Heart (tissue), 3 donors: ENCODE data around the gene OSER1.

GRCh38 chr20:41177217-41178035 lies 40.1 kb downstream of the PLCG1 start:
- RAMPAGE, long total RNA, 2 experiments: no peak in any of the 2 experiments

DNA sequence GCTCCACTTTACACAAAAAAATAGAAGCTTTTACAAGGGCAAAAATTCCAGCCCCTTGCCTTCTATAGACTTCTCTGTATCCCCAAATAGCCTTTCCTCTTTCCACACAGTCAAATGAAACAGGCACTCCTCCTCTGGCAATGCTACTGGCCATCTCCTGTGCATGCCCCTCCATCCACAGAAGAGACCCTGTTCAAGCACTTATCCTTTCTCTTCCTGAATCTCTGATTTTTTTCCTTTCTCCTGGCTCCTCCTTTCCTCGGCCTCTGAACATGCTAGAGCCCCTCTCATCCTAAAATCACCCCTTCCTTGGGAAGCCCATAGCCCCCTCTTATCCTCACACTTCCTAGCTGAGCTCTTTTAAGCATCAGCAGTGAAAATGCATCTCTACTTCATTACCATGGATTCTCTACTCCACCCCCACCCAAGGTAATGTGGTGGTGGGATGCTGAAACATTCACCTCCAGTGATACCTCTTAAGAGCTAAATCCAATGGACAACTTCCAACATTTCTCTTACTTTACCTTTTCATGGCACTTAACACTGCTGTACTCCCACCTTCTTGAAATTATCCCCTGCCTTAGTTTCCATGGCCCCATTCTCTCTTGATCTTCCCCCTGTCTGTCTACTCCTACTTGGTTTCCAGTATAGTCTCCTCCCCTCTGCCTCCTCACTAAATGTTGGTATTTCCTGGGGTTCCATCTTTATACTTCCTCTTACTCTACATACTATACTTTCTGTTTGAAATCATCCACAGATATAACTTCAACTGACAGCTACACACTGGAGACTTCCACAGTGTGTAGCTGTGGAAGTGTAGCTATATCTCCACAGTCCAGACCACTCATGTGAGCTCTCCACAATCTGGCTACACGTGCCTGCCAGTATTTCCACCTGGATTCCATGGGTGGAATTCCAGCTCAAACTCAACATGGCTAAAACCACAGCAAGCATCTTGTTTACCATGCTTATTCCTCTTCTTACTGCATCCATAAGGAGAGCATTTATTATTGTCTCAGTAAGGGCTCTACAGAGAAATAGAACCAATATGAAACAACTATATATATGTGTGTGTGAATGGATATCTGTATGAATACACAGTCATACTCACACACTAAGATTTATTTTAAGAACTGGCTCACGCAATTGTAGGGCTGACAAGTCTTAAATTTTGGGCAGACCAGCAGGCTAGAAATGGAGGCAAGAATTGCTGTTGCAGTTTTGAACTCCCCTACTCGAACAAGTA lies 13.6 kb downstream of the ZHX3 start:
- RAMPAGE, long total RNA, 2 experiments: no peak in any of the 2 experiments

- RAMPAGE, long total RNA, 2 experiments: no peak in any of the 2 experiments
Measured at GRCh38 chr20:41366315-41366628, 346 bp downstream of the EMILIN3 start.

DNA sequence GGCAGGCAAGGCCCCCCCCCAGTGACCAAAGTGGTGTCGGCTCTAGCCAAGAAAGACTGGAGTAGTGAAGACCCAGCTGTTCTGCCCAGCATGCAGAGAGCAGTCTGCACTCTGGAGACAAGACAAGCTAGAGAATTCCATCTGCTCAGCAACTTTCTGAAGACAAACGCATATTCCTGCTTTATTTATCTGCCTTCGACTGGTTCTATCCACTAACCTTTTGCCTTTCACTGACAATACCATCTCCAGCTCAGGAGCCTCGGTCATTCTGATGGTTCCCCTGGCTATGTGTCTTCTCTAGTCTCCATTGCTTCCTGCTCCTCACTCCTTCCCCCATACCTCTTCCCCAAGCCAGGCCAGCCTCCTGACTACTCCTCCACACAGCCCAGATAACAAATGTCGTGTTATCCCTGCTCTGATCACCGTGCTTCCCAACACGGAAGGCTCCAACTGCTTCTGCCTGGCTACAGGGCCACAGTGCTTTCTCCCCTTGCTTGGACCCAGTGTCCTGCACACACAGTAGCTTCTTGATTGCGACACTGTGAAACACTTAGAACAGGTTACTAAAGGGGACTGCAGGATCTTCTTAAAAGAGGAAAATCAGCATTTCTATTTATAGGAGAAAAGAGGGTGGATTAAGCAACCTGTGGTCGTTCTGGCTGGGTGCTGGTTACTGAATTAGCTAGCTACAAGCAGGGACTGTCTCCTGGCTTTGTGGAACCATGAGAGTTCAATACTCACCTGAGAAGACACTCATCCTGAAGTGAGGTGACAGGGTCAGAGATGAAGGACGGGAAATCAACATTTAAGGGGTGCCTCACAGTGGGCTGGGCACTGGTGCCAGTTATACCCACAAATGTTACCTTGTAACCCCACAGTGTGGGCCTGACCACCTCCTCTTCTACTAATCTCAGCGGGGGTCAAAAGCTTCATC lies 86.9 kb upstream of the EMILIN3 start:
- RAMPAGE, long total RNA, 2 experiments: no peak in any of the 2 experiments

- RAMPAGE, long total RNA, 2 experiments: no peak in any of the 2 experiments
Measured at GRCh38 chr20:41617257-41617899, 799 bp downstream of the CHD6 start.

DNA sequence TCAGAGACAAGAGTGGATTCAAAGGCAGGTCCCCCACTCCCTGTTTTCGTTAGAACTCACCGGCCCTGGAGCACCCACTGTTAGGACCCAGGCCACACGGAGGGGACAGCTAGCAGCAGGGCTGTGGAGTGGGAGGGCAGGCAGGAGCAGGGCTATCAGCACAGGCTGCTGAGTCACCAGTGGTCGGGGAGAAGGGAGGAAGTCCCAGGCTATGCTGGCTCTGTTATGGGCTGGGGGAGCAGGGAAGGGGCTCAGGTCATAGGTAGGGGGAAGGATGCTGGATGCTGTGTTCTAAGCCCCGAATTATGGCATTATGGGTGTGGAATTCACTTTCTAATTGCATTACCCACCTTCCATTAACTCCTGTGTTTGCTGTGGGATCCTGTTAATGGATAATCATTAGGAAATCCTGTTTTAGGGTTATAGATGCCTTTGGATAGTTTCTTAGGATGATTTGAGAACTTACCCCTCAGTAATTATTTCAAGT lies 51.9 kb upstream of the CHD6 start:
- RAMPAGE, long total RNA, 2 experiments: no peak in any of the 2 experiments

GRCh38 chr20:42484341-42484934 lies 705.3 kb downstream of the PTPRT start:
- RAMPAGE, long total RNA, 2 experiments: no peak in any of the 2 experiments

DNA sequence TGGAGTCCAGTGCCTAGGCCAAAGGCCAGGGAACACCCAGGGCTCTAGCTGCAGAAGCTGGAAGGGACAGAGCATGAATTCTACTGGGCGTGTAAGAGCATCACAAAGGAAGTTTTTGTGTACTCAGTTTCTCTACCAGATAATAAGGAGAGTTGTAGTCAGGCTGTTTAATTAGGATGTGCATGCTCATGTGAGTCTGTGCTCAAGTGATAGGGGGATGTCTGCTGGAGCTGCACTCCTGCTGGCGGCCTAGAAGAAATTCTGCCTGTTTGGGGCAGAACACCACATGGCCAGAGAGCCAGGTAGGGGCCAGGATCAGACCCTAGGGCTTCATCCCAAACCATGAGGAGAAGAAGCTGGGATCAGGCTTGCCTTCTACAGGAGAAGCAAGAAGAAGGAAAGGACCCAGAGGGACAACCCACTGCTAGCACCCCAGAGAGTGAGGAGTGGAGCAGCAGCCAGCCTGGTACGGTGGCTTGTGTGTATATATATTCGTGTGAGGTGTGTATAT lies 8.3 kb downstream of the L3MBTL1 start:
- RAMPAGE, long total RNA, 2 experiments: no peak in any of the 2 experiments

DNA sequence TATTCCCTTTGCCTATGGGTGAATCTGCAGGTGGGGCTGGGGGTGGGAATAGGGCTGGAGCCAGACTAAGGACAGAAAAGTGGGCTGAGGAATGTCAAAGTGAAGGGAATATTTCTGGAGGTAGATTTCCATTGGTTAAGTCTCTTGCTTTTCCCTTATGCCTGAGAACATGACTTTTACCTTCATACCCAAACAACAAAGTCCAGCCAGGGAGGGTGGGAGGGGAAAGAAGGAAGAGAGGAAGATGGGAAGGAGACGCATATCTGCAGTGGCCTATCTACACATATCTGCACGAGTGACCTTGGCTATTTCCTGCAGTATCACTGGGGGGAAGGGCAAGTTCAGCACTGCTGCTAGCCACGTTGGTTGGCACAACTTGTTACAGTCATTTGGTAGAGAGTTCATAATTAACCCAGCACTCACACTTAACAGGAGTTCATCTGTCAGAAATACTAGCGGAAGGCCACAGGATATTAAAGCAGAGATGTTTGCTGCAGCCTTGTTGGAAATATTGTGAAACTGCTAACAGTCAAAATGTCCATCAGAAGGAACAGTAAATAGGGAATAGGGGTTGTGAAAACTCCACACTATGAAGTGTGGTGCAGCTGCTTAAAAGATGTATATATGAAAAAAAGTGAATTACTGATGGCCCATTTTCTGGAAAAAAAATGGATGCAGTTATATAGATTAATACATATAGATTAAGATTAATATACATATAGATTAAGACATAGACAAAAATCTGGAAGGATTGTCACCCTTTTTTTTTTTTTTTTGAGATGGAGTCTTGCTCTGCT lies 2.3 kb upstream of the SGK2 start:
- RAMPAGE, long total RNA, 2 experiments: no peak in any of the 2 experiments

- RAMPAGE, long total RNA, 2 experiments: no peak in any of the 2 experiments
Measured at GRCh38 chr20:43915361-43915915, 786 bp downstream of the TOX2 start.

DNA sequence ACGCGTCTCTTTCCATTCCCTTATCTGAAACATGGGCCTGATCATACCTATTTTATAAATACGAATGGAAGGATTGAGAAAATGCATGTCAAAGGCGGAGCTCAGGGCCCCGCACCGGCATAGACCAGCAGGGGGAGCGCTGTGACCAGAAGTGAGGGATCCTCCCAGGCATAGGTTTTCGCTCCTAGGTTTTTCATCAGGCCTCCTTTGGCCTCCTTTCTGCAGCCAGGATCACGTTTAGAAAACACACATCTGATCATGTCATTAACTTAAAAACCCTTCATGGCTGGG lies 70.3 kb downstream of the JPH2 start:
- RAMPAGE, long total RNA, 2 experiments: no peak in any of the 2 experiments

- RAMPAGE, long total RNA, 2 experiments: no peak in any of the 2 experiments
Measured at GRCh38 chr20:44178636-44179183, 8.3 kb downstream of the JPH2 start.

GRCh38 chr20:44210110-44210881 lies at the start of gene OSER1:
Gene OSER1 (minus strand): TSS chr20:44210771.
- RAMPAGE, long total RNA, 2 experiments: start-site peak on the minus strand in 2 of 2 experiments, at chr20:44210725-44210804 at its widest, 168 to 579 reads per replicate

- RAMPAGE, long total RNA, 2 experiments: no peak in any of the 2 experiments
Measured at GRCh38 chr20:44442374-44442767, 33.3 kb upstream of the TTPAL start.

- RAMPAGE, long total RNA, 2 experiments: no peak in any of the 2 experiments
Measured at GRCh38 chr20:44449856-44450817, 25.5 kb upstream of the TTPAL start.

DNA sequence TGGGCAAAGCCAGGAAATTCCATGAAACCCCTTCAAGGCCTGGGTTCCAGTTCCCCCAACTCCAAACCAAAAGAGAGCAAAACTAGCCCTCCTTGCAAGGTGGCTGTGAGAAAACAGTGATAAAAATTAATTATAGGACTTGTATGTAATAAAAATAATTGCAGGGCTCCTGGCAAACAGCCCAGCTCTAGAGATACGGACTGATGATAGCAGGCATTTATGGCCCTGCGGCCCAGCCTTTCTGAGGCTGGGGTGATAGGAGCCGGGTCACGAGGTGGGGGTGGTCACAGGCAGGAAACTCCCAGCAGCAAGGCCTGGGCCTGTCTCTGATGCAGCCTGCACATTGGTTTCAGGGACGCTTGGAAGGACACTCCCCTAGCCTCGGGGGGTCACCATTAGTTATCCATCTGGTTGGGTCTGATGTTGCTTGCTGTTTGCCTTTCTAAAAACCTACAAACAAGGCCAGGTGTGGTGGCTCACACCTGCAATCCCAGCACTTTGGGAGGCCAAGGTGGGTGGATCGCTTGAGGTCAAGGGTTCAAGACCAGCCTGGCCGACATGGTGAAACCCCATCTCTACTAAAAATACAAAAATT lies 18.6 kb upstream of the TTPAL start:
- RAMPAGE, long total RNA, 2 experiments: no peak in any of the 2 experiments

- RAMPAGE, long total RNA, 2 experiments: no peak in any of the 2 experiments
Measured at GRCh38 chr20:44552837-44553431, 29.4 kb upstream of the PKIG start.

DNA sequence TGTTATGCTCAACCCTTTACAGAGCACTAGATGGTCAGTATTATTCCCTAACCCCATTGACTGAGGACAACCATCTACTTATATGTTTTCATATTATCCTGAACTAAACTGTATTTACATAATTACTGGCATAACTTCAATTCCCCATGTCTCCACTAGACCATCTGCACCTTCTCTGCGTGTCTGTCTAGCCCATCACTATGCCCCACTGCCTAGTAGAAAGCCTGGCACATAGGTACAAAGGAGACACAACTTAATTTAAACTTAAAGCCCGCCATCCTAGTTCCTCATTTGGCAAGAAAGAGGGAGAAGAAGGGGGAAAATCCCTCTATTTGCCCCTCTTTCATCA lies 1.7 kb downstream of the PKIG start:
- RAMPAGE, long total RNA, 2 experiments: no peak in any of the 2 experiments

DNA sequence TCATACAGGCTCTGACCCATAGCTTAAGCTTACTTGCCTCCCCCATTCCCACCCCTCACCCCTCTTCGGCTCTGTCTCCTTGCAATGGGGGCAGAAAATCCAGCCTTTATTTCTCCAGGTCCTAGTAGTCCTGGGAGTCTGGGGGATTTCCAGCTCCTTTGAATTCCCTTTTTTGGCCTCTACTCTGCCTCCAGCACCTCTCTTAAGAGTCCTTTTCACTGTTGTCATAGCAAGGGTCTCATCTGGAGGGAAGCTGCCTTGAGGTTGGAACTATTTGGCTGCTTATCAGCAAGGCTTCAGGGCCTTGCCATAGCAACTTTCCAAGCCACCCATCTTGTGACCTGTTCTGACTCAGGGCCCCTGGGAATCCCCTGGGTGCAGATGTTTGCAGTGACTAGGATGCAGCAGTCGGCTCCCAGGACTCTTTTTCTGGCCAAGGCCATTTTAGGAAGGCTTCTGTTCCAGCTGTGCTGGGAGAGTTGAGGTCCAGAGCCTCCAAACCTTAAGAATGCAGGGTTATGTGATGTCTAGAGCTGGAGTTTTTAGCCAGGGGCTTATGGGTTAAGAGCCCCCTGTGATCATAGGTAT lies 12.3 kb downstream of the PKIG start:
- RAMPAGE, long total RNA, 2 experiments: no peak in any of the 2 experiments

- RAMPAGE, long total RNA, 2 experiments: no peak in any of the 2 experiments
Measured at GRCh38 chr20:44596894-44597436, 14.6 kb downstream of the PKIG start.